Mesenteric fat pad (tissue), 1 donor: ENCODE measurements around the genes ZNF800 and SMO.

GRCh38 chr7:127112153-127112474 lies 140.6 kb downstream of the GRM8 start:
- PRO-cap, result no peak

DNA sequence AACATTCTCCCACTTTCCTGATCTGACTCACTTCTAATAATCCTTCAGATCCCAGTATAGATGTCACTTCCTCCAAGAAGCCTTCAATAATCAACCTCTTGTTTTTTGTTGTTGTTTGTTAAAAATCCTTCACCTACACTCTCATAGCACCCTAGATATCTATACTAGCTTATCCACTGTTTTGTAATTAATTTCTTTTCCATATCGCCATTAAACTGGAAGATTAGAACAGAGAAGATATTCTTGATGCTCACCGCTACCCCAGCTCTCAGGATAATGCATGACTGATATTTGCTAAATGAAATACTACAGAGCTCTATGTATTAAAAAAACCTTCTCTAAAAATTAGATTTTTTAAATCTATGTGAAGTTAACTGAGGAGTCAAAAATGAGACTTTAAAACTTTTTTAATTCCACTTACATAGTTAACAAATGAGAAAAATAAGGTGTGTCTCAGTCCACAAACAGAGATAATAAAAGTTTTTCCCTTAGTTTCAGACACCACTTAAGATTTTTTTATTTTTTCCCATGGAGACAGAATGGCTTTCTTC lies 12.4 kb downstream of the ZNF800 start:
- PRO-cap, result no peak

DNA sequence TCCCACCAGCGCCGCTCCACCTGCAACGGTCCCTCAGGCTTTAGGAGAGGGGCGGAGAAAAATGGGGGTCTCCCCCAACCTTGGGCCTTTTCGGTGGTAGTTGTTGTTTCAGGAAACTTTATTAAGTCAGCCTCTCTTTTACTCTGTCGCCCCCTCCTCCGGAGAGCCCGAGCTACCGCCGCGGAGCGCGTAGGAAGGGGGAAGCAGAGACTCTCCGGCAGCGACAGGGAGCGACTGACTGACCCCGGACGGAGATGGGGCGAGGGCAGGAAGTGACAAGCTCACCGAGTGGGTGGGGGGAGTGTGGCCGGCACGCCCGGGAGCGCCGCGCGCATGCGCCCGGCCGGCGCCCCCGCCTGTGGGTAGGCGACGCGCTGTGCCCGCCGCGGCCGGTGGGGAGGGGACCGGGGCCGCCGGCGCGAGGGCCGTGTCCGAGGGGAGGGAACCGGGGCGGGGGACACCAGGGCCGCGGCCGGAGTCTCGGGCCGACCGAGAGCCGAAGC lies at the start of gene ZNF800:
ZNF800 (minus strand) TSS at position 240 of the 503 bp plus-strand sequence.
- PRO-cap, result bidirectional peak, plus-strand start at position 365 of the sequence, minus-strand start at position 236 of the sequence

DNA sequence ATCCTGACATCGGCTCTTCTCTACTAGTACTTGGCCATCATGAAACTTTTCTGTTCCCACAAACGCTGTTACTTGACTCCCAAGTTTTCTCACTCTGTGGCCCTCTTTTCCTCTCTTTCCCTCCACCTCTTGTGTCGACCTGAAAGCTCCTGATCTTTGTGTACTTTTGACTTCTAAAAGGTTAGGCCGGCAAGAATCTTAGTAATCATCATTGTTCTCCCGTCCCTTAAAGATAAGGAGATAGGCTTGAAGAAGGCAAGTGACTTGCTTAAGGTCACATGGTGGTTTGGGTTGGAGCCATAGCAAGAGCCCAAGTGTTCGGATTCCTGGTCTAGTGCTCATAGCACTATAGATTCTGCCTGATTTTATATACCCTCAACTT lies 823 bp downstream of the SND1 start:
- PRO-cap, result no peak

DNA sequence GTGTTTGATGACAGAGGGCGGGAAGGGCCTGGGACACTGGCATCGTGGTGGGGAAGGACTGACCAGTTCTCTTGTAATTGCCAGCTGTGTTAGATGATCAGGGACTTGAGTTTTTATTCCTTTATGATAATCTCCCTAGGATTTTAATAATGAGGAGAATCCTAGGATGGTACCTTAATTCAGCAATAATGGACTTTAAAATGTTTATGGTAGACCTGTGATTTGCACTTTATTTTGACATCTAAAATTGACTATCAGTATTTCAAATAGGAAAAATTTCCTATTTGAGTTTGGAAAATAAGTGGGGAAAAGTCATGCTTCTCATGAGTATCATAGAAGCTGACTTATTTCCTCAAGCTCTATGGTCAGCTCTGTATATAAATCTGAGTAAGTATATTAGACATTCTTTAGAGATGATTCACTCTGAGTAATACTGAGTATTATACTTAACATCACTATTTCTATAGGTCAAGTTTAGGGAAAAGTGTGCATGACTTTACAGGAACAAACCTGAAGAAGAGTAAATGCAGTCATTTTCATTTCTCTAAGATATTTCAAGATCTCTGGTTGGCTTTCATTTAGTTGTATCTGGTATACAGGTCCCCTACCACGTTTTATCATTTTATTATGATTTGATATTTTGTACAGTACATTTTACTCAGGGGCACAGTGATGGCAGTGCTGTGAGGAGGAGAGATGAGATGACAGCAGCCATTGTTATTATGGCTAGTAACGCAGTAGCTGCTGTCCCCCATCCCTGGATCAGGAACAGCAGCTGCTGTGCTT lies 15.0 kb downstream of the SND1 start:
- PRO-cap, result no peak

DNA sequence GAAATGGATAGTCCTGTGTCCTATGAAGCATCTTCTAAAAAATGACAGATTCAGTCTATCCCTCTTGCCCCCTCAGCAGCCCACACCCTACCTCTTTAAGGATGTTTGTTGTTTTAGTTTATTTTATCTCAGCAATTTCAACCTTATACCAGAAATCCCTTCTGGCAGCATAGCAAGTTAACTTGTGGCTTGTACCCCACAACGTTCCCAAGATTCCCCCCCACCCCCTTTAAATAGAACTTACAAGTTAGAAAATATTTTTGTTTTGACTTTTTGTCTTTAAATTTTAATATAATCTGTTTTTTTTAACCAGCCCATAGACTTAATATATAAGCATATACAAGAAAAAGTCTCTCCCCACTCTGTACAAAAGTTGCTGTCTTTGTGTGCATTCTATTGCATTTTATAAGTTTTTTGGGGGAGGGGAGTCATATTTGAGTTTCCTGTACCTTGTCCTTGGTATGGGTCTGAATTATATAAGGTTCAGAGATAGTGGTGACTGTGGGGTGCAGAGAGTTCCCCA lies 2.9 kb downstream of the LRRC4 start:
- PRO-cap, result no peak

- PRO-cap, result no peak
Measured at GRCh38 chr7:128028971-128029317, 2.3 kb downstream of the LRRC4 start.

- PRO-cap, result no peak
Measured at GRCh38 chr7:128121547-128121991, 90.3 kb upstream of the LRRC4 start.

GRCh38 chr7:128256403-128256975 lies 15.4 kb downstream of the LEP start:
- PRO-cap, result no peak

GRCh38 chr7:128323837-128324162 lies 19.9 kb downstream of the RBM28 start:
- PRO-cap, result no peak

DNA sequence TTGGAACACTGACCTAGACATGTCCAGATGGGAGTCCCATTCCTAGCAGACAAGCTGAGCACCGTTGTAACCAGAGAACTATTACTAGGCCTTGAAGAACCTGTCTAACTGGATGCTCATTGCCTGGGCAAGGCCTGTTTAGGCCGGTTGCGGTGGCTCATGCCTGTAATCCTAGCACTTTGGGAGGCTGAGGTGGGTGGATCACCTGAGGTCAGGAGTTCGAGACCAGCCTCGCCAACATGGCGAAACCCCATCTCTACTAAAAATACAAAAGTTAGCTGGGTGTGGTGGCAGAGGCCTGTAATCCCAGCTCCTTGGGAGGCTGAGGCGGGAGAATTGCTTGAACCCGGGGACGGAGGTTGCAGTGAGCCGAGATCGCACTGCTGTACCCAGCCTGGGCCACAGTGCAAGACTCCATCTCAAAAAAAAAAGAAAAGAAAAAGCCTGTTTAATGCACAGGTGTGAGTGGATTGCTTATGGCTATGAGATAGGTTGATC lies 1.9 kb downstream of the HILPDA start:
- PRO-cap, result no peak

DNA sequence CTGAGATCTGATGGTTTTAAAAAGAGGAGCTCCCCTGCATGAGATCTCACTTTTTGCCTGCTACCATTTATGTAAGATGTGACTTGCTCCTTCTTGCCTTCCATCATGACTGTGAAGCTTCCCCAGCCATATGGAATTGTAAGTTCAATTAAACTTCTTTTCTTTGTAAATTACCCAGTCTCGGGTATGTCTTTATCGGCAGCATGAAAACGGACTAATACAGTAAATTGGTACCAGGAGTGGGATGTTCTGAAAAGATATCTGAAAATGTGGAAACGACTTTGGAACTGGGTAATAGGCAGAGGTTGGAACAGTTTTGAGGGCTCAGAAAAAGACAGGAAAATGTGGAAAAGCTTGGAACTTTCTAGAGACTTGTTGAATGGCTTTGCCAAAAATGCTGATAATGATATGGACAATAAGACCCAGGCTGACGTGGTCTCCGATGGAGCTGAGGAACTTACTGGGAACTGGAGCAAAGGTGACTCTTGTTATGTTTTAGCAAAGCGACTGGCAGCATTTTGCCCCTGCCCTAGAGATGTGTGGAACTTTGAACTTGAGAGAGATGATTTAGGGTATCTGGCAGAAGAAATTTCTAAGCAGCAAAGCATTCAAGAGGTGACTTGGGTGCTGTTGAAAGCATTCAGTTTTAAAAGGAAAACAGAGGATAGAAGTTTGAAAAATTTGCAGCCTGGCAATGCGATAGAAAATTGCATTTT lies 10.5 kb upstream of the GARIN1A start:
- PRO-cap, result no peak

GRCh38 chr7:128754110-128754821 lies 15.1 kb downstream of the CALU start:
- PRO-cap, result no peak

DNA sequence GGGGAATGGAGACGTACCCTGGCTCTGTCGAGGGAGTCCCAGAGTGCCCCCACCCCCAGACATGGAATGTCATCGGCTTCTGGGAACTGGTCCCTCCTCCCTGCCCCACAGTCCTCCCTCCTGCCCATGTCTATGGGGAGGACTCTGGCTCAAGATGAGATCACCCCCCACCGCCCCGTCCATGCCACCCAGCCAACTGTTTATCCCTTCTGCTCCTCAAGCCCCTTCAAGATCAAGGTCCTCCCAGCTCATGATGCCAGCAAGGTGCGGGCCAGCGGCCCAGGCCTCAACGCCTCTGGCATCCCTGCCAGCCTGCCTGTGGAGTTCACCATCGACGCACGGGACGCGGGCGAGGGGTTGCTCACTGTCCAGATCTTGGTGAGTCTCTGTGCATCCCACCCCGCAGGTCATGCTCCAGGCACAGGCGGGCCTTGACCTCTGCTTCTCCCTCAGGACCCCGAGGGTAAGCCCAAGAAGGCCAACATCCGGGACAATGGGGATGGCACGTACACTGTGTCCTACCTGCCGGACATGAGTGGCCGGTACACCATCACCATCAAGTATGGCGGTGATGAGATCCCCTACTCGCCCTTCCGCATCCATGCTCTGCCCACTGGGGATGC lies 14.2 kb upstream of the ATP6V1F start:
- PRO-cap, result no peak

DNA sequence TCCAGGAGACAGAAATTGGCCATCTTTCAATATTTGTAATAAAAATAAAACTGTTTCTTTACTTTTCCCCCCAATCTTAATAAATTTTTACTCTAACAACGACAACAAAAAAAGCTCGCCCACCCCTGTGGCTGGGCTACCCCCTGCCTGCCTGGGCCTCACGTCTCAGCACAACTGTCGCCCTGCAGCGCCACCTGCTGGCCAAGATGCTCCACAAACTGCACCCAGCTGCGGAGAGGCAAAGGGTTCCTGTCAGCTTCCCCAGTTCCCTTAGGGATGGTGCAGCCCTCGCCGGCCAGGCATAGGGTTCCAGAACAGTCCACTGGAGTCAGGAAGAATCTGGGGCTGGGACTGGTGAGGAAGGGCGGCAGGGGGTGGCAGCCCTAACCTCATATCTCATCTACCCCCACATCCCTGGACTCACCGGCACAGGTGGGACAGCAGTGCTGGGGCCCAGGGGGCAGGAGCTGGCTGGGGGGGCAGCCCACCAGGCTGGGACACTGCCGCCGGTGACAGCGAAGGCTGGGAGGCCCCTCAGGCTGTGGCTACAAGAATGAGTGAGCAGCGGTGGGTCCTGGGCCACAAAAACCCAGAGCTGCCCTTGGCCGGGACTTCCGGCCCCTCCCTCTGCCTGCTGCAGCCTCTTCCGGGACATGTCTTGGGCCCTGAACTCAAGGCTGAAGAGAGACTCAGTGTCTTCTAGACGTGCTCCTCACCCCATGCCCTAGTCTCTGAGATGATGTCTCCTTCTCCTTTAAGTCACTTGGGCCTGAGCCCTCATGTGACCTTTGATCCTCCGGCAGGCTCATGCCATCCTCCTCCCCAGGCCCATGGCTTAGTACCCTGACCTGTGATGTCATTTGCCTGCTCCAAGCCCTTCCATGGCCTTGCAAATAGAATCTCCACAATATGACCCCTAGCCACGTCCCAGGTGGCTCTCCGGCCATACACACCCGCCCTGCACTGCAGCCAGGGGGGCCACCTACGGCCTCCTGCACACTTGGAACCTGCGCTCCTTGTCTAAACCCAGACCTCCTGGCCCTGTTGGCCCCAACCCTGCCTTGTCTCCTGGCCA lies 17.8 kb downstream of the ATP6V1FNB start:
- PRO-cap, result no peak

DNA sequence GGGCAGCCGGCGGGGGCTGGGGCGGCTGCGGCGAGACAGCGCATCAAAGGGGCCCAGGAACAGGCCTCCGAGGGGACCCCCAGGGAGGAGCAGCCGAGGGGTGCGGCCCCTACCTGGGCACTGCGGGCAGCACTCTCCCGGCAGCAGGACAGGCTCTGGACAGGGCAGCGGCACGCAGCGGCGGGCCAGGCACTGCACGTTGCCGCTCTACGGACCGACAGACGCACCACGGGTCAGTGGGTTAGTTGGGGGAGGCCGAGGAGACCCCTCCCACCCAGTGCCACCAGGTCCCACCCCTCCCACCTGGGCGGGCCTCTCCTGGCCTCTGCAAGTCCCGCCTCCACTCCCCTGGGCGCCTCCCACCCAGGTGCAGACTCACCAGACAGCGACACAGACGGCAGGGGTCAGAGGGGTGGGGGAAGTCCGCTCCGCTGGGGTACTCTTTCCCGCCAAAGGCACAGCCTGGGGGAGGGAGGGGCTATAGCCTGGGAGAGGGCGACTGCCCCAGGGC lies 19.4 kb downstream of the KCP start:
- PRO-cap, result no peak

DNA sequence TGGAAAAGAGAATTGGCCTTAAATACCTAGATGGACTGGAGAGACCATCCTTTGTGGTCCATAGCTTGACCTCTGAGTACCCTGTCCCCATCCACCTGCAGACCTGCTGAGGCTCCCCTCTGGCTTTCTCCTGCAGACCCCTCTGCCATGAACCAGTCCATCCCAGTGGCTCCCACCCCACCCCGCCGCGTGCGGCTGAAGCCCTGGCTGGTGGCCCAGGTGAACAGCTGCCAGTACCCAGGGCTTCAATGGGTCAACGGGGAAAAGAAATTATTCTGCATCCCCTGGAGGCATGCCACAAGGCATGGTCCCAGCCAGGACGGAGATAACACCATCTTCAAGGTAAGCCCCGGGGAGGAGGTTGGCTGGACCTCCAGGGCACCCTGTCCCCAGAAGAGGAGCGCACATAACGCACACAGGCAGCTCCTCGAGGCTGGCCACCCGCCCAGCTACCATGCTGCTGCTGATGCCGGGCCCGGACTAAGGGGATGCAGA lies 4.3 kb downstream of the IRF5 start:
- PRO-cap, result no peak

DNA sequence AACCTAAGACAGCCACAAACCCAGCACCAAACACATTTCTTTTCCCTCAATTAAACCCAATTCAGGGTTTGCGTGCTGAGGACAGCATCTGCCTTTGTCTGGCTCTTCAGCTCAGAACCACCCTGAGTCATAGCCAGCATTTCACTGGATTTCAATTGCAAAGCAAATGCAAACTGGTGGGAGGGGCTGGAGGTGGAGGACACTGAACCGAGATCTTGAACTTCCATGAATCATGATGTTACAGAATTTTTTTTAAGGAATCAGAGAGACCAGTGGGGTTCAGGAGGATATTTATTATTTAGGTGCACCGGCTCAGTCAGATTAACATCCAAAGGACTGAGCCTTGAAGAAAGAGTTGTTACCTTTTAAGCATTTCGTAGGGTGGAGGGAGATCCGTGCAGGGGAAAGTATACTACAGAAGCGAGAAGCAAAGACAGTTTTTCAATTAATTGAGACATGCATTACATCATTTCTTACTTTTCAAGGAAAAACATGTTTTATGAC lies 12.1 kb upstream of the TNPO3 start:
- PRO-cap, result no peak

- PRO-cap, result no peak
Measured at GRCh38 chr7:129188234-129188884, at the start of gene SMO. Gene SMO, plus strand, starts transcription at chr7:129188633.

DNA sequence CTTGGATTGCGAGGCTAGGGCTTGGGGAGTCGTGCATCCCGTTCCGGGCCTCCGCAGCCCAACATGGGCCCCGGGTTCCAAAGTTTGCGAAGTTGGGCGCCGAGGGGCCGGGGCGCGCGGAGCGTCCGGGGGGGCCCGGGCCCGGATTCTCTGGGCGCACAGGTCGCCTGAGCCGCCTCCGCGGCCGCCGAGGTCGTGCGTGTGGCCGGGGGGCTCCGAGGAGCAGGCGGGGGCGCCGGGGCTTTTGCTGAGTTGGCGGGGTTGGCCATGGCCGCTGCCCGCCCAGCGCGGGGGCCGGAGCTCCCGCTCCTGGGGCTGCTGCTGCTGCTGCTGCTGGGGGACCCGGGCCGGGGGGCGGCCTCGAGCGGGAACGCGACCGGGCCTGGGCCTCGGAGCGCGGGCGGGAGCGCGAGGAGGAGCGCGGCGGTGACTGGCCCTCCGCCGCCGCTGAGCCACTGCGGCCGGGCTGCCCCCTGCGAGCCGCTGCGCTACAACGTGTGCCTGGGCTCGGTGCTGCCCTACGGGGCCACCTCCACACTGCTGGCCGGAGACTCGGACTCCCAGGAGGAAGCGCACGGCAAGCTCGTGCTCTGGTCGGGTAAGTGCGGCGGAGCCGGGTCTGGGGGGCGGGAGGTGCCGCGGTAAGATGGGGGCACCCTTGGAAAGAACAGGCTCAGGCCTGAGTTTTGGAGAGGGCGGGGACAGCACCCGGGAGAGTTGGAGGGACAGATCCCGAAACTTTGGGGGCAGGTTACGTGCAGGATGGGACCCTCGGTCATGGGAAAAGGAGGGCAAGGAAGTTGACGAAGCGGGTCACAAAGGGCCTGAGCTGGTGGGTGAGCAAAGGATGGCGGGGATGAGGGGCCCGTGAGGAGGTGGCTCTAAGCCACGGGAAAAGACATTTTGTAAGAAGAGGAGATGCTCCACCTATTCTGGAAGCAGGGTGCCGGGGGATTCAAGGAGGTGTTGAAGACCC lies 740 bp downstream of the SMO start:
- PRO-cap, result no peak